Metastatic Liver Carcinoma in the Lung (tissue), 2 donors: ENCODE results near the genes PRAMEF2, PRDM2 and KAZN.

- PRO-cap, 2 experiments = no peak in any of the 2 experiments
Measured at GRCh38 chr1:12480794-12481320, 137.2 kb downstream of the DHRS3 start.

DNA sequence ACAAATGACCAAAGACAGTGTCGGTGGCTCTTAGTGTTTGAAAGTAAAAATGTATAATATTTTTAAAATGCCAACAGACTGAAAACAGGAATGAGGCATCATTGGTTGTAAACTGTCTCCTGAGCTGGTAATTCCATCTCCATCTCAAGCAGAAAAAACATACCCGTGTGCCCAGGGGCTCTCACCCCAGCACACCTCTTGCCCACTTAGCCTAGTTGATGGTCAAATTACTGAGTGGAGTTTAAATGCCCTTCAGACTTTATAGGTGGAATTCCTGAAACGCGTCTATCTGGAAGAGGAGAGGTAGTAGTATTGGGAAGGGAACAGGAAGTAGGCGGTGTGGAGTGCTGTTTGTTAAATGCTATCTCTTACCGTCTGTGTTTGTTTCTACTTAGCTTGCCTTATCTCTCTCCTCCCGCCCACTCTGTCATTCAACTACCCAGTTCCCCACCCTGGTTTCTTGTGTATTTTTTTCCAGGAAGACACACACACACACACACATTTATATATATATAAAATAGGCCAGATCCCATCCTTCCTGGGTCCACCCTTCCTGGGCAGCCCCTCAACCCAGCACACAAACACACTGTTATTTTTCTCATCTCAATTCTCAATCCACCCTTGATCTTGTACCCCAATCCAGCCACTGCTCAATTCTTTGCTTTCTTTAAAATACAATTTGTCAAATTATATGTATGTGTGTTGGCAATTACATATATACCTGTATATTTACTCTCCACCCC is 88.7 kb downstream of the DHRS3 start:
- PRO-cap, 2 experiments = no peak in any of the 2 experiments

GRCh38 chr1:12587664-12588353 is 30.2 kb downstream of the DHRS3 start:
- PRO-cap, 2 experiments = no peak in any of the 2 experiments

GRCh38 chr1:12610550-12611260 is 7.3 kb downstream of the DHRS3 start:
- PRO-cap, 2 experiments = no peak in any of the 2 experiments

DNA sequence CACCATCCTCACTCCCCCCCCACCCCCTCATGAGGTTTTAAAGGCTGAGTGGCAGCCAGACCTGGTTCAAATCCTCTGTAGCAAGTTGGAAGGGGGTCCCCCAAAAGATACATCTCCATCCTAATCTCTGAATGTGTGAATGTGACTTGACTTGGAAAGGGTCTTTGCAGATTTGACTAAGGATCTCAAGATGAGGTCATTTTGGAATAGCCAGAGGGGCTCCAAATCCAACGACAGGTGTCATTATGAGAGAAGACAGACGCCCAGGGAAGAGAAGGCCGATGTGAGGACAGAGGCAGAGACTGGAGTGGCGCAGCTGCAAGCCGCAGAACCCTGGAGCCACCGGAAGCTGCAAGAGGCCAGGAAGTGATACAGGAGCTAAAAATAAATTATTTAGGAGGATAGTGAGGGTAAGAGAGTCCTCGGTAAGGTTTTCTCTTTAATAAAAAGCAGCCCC is 9.8 kb upstream of the AADACL4 start:
- PRO-cap, 2 experiments = no peak in any of the 2 experiments

GRCh38 chr1:12856852-12857276 is at the start of gene PRAMEF2:
Gene PRAMEF2 (plus strand): TSS chr1:12857086.
- PRO-cap, 2 experiments = no peak in any of the 2 experiments

GRCh38 chr1:13699878-13700755 is at the start of gene PRDM2:
Gene PRDM2 (plus strand): TSS chr1:13700188.
- PRO-cap, 2 experiments = peak in 2 of 2 experiments; most common plus-strand start chr1:13700188 (in 2); most common minus-strand start chr1:13700197 (in 2)

DNA sequence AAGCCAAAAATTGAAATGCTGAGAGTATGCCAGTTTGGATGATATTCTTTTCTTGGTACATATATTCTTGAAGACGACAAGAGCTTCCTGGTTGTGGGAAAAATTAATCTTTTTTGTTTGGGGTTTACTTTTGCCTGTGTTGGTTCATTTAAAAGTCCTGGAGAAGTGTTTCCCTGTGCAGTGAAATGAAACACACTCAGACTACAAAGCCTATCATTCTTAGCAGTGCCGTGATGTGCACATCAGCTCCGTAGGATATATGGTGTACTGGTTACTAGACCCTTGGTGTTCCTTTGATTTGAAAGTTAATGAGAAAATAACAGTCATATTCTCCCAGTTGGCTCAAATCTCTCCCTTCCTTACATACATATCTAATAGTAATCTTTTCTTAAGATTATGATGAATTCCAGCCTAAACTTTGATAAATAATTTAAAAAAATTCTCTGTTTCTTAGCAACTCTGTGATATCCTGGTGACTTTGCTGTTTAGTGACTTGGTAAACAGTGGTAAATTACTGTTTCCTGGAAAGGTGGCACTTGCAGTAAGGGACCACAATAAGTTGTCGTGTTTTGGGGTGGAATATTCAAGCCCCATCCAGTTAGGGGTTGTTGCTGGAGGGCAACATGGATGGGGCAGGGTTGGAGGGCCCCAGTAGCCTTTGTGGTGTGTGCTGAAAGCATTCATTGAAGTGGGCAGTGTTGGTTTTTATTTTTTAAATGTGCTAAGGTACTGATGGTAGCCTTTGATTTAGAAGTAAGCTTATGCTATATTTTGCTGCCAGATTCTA is 30.1 kb downstream of the PRDM2 start:
- PRO-cap, 2 experiments = no peak in any of the 2 experiments

- PRO-cap, 2 experiments = no peak in any of the 2 experiments
Measured at GRCh38 chr1:13732888-13733703, 33.1 kb downstream of the PRDM2 start.

DNA sequence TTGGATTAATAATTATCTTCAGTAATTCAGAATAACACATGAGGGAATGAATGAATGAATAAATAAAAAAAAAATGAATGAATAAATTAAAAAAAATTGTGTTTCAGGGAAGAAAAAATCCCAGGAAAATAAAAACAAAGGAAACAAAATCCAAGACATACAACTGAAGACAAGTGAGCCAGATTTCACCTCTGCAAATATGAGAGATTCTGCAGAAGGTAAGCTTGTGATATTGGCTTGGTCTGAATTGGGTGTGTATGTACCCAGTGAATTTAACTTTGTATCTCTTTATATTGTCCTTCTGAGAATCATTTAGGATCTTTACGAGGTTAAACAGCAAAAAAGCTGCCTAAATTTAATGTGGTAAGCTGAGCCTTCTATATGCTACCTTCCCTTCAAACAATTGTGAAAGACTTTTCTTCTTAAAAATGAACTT is 73.0 kb downstream of the PRDM2 start:
- PRO-cap, 2 experiments = no peak in any of the 2 experiments

DNA sequence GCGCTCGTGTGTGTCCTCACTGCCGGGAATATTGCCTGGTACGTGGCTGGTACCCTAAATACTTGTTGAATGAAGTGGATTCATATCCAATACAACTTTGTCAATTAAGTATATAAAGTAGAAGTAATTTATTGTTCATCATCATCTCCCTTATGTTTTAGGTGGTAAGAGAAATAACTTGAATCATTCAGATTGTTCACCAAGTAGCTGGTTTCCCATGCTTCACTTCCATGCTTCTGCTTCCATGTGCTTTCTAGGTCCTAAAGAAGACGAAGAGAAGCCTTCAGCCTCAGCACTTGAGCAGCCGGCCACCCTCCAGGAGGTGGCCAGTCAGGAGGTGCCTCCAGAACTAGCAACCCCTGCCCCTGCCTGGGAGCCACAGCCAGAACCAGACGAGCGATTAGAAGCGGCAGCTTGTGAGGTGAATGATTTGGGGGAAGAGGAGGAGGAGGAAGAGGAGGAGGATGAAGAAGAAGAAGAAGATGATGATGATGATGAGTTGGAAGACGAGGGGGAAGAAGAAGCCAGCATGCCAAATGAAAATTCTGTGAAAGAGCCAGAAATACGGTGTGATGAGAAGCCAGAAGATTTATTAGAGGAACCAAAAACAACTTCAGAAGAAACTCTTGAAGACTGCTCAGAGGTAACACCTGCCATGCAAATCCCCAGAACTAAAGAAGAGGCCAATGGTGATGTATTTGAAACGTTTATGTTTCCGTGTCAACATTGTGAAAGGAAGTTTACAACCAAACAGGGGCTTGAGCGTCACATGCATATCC is 78.4 kb downstream of the PRDM2 start:
- PRO-cap, 2 experiments = no peak in any of the 2 experiments

- PRO-cap, 2 experiments = no peak in any of the 2 experiments
Measured at GRCh38 chr1:14598568-14599917, at the start of gene KAZN. Gene KAZN (plus strand): TSS chr1:14598685.

DNA sequence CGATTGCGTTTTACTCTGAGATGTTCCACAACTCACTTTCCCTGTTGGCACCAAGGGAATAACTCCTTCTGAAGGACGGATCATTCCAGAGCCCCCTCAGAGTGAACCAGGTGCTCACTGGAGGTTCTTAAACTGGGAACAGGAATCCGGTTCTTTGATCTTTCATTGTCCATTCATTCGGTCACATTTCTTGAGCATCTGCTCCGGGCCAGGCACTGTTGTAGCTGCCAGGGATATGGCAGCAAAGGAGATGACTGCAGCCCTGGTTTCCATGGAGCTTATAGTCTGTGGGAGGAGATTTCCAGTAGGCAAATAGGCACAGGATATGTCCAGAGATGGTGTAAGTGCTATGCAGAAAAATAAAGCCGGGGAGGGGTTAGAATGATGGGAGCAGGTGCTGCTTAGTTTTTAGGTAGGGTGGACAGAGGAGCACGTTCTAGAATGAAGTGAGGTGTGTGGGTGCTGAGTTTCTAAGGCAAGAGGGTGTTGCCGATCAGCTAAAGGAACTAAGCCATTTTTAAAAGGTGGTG is 226.4 kb upstream of the TMEM51 start:
- PRO-cap, 2 experiments = no peak in any of the 2 experiments

- PRO-cap, 2 experiments = no peak in any of the 2 experiments
Measured at GRCh38 chr1:14940510-14940919, 213.0 kb upstream of the TMEM51 start.

GRCh38 chr1:15027784-15028242 is 125.7 kb upstream of the TMEM51 start:
- PRO-cap, 2 experiments = no peak in any of the 2 experiments

GRCh38 chr1:15153861-15154024 is 196 bp downstream of the TMEM51 start:
- PRO-cap, 2 experiments = no peak in any of the 2 experiments

DNA sequence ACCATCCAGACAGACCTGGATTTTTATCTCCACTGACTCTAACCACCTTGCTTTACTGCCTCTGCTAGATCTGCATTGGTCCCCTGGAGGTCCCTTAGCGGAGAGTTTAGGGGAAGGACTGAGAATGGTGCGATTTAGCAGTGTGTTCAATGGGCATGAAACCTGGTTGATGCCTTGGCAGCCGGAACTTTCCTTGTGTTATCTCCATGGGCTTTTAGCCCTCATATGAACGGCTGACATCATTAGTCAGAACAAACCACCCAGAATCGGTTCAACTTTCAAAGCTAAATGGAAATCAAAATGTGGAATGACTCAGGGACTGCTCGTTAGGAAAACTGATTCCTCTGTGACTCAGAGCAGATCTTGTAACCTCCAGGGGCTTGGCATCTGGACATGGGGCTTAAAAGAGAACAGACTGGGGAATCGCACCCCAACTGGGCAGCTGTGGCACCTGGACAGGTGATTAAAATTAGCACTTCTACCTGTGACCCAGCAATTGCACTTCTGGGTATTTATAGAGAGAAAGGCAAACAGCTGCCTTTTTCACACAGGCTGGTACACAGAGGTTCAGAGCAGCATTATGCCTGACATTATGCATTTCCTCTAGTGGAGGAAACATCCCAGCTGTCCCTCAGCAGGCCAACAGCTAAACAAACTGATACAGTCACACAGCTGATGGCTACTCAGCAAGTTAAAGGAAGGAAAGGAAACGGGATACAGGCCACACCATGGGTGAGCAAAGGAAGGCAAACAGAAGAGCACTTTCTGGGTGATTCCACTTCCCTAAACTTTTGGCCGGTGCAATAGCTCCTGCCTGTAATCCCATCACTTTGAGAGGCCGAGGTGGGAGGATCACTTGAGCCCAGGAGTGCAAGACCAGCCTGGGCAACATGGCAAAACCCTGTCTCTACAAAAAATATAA is 25.4 kb downstream of the TMEM51 start:
- PRO-cap, 2 experiments = no peak in any of the 2 experiments

DNA sequence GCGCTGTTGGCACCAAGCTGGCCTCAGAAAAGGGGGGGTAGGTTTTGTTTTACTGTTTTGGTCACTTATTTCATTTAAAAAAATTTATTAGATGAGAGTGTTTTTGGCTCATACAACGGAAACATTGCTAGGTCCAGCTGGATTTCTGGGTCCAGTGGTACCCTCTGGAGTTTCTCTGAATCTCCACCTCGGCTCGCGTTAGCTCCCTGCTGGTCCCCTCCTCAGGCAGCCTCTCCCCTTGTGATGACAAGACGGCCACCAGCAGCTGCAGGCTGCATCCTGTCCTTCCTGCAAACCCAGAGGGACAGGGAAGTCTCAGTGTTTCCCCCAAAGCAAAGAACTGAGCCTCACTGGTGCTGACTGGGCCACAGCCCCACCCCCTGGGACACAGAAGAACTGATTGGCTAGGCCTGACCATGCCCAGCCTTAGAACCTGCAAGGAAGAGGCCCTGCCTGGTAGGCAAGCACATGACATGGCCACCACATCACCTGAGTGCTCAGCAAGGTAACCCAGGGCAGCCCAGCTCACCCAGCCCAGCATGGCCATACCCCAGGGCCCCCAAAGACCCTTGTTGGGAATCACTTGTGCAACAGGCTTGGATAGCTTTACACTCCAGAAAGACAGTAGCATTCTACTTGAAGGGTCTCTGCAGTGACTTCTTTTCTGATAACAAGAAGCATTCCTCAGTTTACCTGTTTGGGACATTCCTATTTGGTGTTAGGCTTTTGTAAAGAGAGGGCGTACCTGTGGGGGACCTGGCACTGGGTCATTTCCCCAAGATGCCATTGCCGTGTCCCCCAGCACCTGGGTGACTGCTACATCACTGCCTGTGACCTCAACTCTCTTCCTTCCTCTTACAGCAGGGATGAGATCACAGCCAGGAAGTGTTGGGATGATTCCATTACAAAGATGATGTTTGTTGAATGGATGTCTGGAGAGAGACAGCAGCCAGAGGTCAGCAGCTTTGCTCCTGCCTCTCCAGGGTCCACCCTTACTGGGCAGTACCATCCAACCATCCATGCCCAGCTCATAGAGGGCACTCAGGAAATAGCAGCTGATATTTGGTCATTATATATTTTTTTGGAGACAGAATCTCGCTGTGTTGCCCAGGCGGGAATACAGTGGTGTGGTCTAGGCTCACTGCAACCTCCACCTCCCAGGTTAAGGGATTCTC is 34.8 kb downstream of the TMEM51 start:
- PRO-cap, 2 experiments = no peak in any of the 2 experiments

DNA sequence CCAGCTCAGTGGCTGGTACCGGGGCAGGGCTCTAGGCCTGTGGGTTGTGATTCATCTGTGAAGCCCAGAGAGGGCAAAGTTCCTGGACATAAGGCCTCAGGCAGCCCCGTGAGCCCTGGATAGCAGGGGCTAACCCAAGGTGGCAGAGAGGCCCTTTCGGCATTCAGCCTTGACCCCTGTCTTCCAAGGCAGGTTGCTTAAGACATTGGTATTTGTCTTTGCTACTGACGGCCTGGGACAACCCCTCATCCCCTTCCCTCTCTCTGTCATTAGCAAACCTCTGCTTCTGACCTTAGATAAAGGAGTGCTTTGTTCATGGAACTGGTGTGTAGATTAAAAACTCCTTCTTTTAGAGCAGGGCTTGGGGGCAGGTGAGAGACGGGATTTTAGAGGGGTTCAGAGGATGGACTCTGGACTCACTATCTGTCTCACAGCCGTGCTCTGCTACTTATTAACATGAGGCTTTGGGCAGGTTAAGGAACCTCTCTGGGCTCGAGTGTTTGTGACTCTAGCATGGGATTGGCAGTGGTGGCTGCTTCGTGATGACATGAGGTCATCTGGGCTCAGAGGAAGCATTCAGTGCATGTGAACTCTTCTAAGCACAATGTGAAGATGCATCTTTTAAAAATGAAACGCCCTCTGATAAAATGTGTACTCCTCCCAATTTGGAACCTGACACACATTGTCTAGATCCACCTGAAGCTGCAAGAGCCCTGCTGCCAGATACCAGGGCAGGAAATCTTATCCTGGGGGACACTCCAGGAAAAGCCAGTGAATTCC is 36.4 kb downstream of the TMEM51 start:
- PRO-cap, 2 experiments = no peak in any of the 2 experiments

GRCh38 chr1:15283419-15283862 is 36.4 kb downstream of the FHAD1 start:
- PRO-cap, 2 experiments = no peak in any of the 2 experiments